ENCODE measurements around a stretch of chr10.

DNA sequence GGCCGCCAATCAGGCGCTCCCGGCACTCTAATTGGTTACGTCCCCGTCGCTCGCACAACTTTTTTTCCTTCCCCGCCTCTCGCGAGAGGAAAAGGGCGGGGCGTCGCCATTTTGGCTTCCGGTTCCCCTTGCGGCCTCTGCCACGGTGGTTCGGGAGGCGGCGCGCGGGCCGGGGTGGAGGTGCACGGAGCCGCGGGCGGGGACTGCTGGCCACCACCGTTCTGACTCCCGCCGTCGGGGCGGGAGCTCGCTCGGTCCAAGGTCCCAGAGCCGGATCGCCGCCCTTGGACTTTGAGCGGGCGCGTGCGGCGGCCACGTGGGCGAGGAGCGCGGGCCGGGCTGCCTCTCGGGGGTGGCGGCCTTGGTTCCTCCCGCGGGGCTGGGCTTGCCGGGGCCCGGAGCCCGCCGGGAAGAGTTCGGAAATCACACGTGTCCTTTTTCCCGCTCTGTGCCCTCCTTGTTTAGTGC is 321 bp upstream of the GDI2 start:
- RRBS: under 1% methylated on average over 31 of the region's 57 CpGs

DNA sequence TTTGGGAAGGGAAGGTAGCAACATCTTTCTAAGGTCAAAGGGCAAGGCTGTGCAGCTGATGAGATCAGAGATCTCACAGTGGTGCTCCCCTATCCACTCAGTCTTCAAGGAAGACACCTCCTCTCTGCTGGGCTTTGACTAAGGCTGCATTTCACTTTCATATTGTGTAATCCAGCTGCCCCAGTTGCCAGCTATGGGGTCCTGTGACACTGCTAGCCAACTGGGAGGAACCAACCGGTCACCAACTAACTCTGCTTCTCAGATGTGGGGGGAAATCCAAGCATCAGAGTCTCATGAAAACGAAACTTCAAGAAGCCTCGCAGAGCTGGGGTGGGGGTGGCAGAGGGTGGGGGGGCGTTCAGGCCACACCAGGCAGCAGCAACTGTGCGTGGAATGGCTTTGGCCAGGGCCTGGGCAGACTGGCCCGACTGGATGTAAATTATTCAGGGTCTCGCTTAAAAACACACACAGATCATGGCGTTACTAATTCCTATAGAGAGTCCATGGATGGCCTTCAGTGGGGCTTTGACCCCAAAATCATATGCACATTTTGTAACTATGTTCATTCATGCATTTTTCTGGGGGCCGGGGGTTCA is 1.3 kb downstream of the IL15RA start:
- RRBS: no CpG with 5 or more reads among the region's 9 CpGs

GRCh38 chr10:6086203-6087100 is 2.4 kb upstream of the RBM17 start:
- RRBS: no CpG with 5 or more reads among the region's 21 CpGs

DNA sequence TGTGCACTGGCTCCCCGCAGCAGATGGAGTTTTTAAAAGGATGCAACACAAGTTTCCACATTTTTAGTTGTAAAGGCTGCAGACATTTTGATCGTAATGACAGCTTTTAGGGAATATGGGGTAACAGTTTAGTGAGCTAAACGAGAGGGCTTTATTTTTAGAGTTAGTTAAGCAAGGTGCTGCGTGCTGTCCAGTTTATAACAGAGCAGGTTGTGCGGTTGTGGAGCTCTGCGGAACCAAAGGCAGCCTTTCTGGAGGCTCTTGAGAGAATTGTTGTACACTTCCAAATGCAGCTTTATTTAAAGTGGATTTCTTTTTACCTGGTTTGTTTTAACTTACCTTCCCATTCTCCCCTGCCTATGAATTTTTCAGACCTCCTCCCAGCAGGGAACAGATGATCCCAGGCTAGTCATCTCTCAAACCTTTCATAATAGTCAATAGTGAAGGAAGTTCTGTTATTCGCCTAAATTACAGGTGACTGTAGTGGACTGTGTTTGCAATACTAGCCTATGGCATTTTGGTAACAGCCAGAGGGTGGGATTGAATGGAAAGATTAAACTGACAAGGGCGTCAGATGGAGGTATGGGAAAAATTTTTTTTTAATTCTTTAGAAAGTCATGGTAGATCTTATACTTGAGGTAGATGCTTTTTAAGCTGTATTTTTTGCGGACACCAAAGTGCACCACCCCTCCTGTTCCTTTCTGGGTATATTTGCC is 1.6 kb downstream of the RBM17 start:
- RRBS: no CpG with 5 or more reads among the region's 9 CpGs

DNA sequence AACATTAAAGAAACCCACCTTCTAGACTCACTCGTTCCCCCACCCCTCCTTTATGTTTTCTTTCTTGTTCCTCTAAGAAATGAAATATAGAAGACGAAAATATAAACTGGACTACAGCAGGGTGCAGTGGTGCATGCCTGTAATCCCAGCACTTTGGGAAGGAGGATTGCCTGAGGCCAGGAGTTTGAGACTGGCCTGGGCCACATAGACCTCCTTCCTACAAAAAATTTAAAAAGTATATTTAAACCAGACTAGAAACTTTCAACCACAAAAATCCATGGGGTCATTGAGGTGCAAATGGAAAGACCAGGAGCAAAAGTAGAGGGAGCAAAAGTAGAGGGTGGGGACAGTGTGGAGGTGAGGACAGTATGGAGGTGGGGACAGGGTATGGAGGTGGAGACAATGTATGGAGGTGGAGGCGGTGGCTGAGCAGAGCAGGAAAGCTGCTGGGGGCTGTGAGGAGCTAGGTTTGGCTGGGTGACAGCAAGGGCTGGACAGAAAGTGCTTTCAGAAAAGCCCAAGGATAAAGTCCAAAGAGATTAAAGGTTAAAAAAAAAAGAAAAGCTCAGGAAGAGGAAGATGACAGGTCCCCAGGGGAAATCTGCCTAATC is 32.3 kb upstream of the PFKFB3 start:
- RRBS: no CpG with 5 or more reads among the region's 3 CpGs

GRCh38 chr10:6175156-6176179 is 27.3 kb upstream of the PFKFB3 start:
- RRBS: 86% methylated on average over 3 of the region's 21 CpGs

GRCh38 chr10:6200468-6201406 is 2.0 kb upstream of the PFKFB3 start:
- RRBS: no CpG with 5 or more reads among the region's 53 CpGs

- RRBS: under 1% methylated on average over 6 of the region's 45 CpGs
Observed at GRCh38 chr10:6203466-6203855, 729 bp downstream of the PFKFB3 start.

DNA sequence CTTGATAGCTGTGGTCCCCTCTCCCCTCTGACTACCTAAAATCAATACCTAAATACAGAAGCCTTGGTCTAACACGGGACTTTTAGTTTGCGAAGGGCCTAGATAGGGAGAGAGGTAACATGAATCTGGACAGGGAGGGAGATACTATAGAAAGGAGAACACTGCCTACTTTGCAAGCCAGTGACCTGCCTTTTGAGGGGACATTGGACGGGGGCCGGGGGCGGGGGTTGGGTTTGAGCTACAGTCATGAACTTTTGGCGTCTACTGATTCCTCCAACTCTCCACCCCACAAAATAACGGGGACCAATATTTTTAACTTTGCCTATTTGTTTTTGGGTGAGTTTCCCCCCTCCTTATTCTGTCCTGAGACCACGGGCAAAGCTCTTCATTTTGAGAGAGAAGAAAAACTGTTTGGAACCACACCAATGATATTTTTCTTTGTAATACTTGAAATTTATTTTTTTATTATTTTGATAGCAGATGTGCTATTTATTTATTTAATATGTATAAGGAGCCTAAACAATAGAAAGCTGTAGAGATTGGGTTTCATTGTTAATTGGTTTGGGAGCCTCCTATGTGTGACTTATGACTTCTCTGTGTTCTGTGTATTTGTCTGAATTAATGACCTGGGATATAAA is 32.2 kb downstream of the PFKFB3 start:
- RRBS: no CpG with 5 or more reads among the region's 8 CpGs

DNA sequence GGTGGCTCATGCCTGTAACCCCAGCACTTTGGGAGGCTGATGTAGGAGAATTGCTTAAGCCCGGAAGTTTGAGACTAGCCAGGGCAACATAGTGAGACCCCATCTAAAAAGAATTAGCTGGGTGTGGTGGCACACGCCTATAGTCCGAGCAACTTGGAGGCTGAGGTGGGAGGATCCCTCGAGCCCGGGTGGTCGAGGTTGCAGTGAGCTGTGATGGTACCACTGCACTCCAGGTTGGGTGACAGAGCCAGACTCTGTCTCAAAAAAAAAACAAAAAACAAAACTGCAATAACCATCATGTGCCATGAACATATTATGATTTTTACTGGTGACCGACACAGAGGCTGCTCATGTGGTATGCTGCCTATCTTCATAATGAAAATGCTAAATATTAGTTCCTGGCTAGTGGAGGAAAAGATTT is 71.9 kb downstream of the PFKFB3 start:
- RRBS: no CpG with 5 or more reads among the region's 7 CpGs

DNA sequence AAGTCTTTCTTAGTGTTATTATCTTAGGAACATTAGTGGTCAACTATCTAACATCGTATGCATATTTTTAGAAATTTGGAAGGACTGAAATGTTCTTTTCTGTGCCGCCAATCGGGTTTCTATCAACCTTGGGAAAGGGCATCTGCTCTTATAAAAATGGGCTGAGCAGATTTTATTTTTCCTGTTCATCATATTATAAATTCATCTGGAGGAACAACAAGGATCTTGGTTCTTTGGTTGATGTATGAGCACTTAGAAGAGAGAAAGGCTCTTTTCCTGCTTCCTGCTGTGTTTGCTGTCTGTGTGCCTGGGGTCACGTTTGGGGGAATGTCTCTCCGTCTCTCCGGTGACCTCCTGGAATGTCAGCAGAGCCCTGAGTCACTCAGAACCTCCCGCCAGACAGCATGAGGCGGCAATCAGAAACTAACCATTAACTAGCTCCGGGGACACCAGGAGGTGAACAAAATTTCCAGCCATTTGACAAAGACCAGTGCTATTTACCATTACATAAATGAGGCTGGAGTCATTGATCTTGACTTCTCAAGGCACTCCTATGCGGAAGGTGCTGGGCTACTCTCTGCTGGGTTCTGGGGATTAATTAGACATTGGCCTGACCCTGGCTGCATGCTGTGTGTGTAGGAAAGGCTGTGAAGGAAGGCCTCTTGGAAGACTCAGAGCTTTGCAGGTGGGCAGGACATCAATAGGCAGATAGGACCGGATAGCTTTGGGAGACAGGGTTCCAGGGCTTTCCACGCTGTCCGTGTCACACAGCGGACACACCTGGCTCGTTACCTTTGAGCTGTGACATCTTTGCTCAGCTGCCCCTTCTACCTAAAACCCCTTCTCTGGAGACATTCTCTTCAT is 76.8 kb downstream of the PFKFB3 start:
- RRBS: no CpG with 5 or more reads among the region's 15 CpGs

- RRBS: no CpG with 5 or more reads among the region's 5 CpGs
Observed at GRCh38 chr10:6296747-6297327, 94.1 kb downstream of the PFKFB3 start.

- RRBS: no CpG with 5 or more reads among the region's 13 CpGs
Observed at GRCh38 chr10:6328285-6329251, 125.8 kb downstream of the PFKFB3 start.

DNA sequence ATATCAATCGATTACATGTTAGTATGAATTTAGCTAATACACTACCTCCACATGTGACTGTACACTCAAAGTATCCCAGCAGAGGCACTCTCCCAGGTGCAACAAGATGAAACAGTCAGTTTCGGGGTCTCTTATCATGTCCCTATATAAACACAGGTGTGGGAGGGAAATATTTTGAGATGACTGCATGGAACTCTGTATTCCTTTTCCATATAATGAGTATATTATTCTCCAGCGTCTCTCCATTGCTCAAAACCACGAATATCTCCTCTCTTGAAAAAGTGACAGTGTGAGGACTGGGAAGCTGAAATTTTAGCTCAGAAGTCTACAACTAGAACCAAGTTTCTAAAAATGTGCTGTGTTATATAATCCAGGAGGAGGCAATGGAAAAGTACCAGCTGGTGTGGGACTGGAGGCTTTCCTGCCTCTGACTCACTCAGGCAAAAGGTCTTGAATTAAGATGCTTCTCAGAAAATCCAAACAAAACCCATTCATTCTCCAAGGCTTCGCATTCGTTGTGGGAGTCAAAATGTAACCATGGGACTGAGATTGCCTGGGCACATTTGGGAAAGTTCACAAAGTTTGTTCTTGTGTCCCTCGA is 180.2 kb downstream of the PFKFB3 start:
- RRBS: no CpG with 5 or more reads among the region's 7 CpGs

GRCh38 chr10:6428042-6428423 is 152.0 kb downstream of the PRKCQ start:
- RRBS: 91% methylated on average over 3 of the region's 8 CpGs

- RRBS: no CpG with 5 or more reads among the region's 22 CpGs
Observed at GRCh38 chr10:6578065-6579124, 1.7 kb downstream of the PRKCQ start.

DNA sequence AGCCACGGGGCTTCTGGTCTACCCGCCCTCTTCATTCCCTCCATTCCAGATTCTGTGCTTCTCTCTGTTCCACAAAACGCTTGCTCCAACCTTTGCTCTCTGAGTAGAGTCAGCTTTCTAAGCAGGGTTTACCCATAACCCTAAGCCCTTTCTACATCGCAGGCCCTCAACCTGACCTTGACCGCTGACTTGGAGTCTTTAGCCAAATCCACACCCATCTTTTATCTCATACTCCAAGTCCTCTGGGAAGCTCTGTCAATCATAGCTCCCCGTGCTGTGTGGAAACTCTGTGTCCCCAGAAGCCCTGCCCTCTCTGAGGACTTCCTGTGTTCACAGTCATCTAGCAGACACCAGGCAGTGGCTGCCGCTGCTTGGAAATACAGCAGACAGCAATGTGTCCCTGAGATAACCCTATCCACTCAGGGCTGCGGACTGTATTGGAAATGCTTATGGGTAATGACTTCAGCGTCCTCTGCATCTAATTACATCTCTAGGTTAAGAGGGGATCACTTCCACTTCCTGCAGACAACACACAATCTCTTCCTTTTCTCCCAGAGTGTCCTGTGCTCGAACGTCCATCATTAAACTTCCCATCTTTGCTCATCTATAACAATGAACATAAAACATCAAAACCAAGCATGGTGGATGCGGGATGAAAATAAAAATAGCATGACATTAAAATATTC is 158.7 kb downstream of the SFMBT2 start:
- RRBS: no CpG with 5 or more reads among the region's 12 CpGs

DNA sequence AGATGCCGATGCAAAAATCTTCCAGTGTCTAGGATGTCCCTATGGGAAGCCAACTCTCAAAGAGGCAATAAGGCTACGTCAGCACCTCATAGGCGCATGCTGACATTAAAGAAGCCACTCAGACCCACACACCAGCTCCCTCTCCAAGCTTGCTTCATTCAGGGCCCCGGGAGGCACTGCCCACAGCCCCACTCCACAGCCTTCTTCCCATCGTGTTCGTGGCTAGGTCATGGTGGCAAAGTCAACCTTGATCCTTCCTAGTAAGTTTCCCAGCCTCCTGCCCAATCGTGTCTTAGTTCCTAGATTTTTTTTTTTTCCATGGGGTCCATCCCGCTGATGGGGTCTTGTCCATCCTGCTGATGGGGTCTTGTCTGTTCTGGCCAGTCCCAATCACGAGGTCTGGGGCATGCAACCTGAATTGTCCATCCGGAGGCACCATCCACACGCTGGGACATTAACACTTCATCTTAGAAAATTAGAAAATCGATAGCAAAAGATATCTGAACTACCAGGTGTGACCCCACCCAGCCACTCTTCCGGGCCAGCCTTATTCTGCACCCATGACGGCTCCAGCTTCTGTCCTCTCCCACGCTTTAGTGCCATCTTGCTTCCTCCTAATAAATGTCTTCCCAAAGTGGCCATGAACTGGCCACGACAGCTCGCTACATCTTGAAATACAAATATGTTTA is 60.8 kb downstream of the SFMBT2 start:
- RRBS: no CpG with 5 or more reads among the region's 17 CpGs

DNA sequence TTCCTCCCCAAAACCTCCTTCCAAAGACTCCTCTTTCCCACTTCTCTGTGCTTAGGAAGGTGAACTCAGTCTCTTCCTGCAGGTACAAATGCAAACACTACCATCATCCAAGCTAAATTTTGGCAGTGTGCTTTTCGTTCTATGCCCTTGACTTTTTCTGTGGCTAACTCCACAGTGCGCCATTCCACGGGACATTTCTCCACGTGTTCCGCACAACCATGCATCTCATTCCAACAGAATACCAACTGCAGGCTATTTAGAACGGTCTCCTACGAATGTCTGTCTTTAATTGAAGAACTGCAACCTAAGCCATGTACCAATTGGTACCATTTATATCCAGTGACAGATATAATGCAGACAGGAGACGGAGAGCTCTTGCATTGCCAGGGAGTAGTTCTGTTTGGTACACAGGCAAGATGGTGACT is 9.2 kb downstream of the SFMBT2 start:
- RRBS: no CpG with 5 or more reads among the region's 8 CpGs

DNA sequence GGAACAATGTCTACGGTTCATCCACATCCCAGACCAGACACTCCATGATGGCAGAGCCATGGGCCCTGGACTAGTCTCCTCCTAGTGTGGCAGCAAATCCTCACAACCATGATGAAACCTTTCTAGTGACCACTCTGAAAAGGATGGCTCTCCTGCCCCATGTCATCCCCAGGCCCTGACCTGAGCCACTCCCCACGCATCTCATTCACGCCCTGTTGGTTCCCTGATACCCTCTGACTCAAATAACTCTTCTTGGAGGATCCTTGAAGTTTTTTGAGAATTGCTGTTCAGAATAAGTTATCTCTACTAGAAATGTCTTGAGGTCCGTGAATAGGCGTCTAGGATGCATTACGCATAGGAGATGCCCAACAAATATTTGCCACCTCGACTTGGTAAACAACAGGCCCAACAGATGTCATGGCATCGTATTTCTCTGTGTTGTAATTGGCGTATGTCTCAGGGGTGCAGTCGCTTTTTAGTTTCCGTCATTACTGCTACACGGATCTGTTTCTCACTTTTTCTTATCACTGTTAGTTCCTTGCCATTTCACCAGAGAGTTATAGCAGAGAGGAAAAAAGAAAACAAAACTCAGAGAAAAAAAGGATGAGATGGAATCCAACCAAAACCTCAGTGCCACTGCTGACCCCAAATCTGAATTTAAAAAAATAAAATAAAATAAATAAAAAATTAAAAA is 72.9 kb upstream of the SFMBT2 start:
- RRBS: no CpG with 5 or more reads among the region's 12 CpGs

Data from skeletal muscle cell (primary cell).